Gallbladder (tissue), 1 donor: ENCODE measurements around a stretch of chr10.

GRCh38 chr10:7349888-7350576 is 60.8 kb downstream of the SFMBT2 start:
- PRO-cap, result no peak

GRCh38 chr10:7433314-7433840 is 22.5 kb upstream of the SFMBT2 start:
- PRO-cap, result no peak

DNA sequence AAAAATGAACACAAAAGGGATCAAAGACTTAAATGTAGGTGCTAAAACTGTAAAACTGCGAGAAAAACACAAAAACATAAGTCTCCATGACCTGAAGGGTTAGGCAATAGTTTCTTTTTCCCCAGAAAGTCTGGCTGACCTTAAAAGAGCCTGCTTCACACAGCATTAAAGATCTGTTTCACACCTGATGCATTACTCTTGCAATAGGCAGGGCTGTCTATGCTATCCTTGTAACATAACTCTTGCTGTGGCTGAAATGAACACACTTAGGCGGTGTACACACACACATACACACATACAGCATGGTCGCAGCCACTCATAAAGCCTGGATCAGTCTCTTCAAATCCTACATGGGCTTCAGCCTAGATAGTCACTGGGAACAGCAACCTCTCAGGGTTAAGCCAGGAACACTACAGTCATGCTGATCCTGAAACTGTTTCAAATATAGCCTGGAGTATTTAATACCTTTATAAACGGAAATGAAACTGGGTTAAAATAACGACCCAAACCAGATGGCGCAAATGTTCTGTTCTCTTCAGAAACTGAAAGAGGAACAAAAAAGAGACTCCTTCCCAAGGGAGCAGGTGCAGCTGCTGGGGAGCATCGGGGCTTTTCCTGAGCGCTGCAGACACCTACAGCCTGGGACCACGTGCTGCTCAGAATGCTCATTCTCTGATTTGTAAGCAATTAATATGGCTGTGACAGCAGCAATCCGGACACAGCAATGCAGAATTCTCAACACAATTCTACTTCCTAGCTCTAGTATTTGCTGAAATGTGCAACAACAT is 61.0 kb upstream of the SFMBT2 start:
- PRO-cap, result no peak

DNA sequence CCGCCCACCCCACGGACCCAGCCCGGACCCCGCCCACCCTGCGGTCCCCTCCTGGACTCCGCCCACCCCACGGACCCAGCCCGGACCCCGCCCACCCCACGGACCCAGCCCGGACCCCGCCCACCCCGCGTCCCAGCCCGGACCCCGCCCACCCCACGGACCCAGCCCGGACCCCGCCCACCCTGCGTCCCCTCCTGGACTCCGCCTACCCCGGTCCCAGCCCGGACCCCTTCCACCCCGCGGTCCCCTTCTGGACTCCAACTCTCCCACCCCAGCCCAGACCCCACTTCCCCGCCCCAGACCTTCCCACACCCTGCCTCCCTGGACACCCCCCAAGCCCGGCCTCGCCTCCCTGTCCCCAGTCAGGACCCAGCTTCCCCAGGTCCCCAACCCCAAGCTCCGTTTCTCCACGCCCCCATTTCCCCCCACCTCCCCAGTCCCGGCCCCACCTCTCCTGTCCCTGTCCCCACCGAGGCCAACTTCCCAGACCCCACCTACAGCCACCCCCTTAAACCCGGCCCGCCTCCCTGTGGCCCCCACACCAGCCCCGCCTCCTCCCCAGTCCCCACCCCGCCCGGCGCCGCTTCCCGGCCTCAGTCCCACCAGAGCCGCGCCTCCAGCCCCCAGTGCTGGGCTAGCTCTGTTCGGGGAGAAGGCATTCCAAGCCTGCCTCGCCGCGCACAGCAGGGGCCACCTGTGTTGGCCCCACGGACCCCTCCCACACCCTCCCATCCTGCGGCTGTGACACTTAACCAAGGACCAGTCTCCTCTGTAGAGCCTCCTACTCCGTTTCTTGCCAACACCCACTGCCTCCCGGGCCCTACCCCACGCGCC is 549 bp upstream of the ITIH5 start:
- PRO-cap, result bidirectional peak, plus-strand start at position 198 of the sequence, minus-strand start outside the sequence; bidirectional peak, plus-strand start at position 626 of the sequence, minus-strand start at position 482 of the sequence

DNA sequence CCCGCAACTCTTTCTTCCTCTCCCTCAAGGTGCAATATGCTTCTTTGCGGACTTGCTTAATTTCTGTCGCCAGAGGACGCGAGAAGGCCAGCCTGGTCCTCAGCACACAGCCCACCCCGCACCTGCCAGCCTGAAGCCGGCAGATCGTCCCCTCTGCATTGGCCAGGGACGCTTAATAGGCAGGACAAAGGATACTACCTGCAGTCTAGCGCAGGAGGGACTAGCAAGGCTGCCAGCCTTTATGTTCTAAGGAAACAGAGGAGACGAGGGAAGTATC is 1.1 kb upstream of the ITIH5 start:
- PRO-cap, result no peak

GRCh38 chr10:7696511-7697005 is 6.6 kb upstream of the ITIH2 start:
- PRO-cap, result no peak

DNA sequence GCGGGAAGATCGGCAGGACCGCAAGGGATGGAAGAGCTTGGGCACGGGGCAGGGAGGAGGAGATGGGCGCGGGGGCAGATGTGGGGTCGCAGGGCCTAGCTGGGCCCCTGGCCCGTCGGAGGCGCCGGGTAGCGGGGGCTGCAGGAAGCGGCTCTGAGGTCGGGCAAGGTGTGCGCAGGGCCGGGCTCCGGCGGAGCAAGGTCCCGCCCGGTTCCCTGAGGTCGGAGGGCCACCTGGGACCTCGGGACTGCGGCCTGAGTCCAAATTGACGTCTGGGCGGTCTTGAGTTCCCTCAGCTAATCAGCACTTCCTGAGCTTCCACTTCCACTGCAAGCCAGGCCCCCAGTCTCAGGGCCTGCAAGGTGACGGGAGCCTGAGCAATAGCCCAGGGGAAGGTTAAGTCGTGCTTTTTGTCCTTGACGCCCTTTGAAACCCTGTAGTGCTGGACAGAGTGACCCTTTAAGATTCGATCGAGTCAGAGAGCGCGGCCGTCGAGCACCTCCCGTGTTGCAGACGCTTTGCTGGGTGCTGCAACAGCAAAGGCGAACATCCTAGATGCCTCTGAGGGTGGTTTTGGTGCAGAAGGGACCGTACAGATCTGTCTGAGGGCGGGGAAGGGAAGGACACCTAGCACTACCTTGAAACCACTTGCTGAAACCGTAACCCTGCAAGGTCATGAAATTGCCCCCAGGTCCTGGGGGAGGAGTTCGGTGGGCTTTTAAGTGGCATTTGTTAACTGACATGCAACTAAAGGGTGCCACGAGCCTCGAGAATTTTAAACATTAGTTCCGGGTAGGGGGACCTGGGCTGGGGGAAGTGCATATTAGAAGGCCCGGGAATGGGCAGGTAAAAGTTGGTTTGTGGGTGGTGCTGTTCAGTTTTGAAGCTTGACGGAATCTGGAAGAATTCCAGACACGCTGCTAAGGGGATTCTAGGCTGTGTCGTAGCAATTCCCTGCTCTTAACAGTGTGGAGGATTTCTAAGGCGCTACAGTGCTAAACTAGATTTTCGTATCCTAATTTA is 610 bp downstream of the ATP5F1C start:
- PRO-cap, result unidirectional peak, minus-strand start at position 302 of the sequence

DNA sequence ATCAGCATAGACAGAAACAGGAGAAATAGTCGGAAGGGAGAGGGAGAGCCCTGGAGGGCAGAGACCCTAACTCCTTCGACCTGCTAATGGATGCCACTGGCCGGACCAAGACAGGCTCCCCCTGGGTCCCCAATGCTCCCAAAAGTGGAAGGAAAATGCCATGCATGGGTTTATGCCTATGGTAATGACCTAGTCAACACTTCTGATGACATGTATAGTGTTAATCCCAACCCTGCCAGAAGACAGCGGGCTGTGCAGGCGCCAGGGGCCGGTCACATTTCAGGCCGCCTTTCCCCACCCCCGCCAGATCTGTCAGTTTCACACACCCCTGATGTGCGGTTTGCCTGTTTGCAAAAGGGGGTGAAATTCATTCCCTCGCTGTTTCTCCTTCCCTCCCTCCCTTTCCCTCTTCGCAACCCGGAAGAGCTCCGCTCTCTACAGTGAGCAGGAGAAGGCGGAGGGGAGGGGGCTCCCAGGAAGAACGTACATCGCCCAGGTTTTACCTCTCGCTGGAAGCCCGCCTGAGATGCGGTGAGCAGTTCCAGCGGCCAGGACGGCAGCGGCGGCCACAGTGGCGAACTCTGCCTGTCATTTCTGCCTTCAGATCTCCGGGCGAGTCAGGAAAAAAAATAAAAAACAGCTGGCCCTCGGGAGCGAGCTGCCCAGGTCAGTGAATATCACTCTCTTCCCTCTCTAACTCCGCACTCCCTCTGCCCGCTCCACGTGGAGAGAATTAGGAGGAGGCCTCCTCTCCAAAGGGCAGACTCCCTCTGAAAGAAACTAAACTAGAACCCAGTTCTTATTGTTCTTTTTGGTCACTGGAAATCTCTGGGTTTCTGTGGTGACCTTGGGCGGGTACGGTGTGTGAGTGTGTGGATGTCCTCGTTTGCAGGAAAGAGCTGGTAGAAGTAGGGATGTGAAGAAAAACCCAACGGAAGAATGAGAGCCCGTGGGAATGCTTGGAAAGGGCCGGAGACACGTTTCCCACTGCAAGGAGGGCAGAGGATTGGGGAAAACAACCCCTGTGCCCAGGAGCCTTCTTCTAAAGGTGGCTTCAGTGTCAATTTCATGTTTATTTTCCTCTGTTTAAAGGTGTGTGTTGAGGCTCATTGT is 9.3 kb upstream of the GATA3 start:
- PRO-cap, result no peak

GRCh38 chr10:8049993-8050289 is 4.5 kb upstream of the GATA3 start:
- PRO-cap, result no peak

- PRO-cap, result no peak
Measured at GRCh38 chr10:8051688-8052332, 2.7 kb upstream of the GATA3 start.

DNA sequence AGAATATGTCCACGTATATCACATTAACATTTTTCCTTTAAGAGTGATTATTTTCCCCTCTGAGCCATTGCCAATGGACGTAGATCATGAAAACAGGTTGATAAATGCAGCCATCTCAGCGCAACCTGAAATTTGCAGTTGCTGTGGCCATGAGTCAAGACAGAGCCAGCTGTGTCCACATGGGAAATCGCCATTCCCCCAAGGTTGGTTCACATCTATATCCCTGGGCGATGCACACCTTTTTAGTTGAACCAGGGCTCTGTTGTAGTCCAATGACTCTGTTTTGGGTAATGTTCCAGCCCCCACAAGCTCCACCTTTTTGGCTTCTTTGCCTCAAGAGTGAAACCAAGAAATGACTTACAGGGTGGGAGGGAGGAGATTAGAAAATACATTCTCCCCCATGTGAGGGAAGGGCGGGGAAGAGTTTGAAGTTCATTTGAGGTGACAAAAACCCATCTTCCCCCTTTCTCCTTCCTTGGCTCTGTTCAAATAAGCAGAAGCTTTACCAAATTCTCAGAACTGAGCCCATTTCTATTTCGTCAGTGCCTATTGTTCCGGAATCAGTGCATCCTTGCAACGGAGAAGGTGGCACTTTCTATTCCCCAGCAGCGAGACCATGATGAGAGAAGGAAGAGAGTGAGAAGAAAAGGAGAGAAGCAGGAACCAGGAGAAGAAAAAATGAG is 82.8 kb downstream of the GATA3 start:
- PRO-cap, result no peak

GRCh38 chr10:9096265-9096782 is 1041.8 kb downstream of the GATA3 start:
- PRO-cap, result no peak

DNA sequence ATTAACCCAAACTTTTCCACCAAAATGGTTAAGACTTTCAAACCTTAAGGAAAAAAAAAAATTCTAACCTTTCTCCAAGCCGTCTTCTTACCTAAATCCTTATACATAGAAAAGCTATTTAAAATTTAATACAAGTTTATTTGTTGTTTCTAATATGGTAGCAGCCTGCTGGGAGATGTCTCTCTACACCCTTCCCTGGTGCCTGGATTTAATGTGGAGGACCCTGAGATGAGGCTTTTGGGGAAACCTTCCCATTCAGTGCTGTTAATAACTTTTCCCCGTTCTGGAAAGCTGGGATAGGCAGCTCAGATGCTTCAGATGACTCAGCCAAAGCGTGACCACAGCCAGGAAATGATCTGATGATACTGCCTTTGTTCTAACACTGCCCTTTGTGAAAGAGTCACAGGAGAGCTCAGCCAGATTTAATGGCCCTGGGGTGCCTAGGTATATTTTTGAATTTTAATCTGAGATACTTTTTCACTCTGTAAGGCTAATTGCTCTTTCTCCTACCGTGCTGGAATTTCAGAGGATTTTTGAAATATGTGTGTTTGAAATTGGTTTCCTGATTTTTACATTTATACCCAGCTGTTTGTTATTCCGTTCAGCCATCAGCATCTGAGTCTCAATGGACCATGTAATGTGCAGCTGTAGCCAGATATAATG is 17.6 kb downstream of the CELF2 start:
- PRO-cap, result no peak

GRCh38 chr10:11046562-11046846 is 28.8 kb downstream of the CELF2 start:
- PRO-cap, result no peak

- PRO-cap, result no peak
Measured at GRCh38 chr10:11087794-11088581, 70.3 kb downstream of the CELF2 start.

DNA sequence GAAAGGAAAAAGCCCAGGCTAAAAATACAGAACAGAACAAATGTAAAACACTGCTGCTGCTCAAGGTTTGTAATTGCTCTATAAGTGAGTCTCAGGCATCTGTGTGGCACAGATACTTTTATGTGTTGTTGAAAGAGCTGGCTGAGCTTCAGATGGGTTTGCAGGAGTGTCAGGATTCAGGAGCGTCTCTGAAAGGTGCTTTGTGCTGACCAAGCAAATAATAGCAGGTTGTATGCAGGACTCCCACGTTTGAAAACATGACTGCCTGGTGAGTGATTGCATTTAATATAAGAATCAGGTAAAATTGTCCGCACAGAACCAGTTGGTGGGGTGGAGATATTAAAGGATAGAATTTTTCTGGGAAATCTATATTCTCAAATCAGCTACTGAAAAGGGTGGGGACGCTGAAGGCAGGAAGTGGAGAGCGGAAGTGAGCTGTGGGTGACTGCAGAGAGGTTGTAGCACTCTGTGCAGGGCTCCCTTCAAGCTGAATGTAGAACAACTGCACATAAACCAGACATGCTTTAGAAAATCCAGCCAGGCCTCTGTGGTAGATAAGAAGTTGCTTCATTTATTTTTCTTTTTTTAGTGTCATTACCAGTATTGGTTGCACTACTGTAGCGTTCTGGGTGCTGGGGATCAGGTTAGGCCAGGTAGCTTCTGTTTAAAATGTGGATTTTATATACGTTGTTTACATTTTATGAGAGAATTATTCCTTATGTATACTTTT is 127.7 kb downstream of the CELF2 start:
- PRO-cap, result no peak

DNA sequence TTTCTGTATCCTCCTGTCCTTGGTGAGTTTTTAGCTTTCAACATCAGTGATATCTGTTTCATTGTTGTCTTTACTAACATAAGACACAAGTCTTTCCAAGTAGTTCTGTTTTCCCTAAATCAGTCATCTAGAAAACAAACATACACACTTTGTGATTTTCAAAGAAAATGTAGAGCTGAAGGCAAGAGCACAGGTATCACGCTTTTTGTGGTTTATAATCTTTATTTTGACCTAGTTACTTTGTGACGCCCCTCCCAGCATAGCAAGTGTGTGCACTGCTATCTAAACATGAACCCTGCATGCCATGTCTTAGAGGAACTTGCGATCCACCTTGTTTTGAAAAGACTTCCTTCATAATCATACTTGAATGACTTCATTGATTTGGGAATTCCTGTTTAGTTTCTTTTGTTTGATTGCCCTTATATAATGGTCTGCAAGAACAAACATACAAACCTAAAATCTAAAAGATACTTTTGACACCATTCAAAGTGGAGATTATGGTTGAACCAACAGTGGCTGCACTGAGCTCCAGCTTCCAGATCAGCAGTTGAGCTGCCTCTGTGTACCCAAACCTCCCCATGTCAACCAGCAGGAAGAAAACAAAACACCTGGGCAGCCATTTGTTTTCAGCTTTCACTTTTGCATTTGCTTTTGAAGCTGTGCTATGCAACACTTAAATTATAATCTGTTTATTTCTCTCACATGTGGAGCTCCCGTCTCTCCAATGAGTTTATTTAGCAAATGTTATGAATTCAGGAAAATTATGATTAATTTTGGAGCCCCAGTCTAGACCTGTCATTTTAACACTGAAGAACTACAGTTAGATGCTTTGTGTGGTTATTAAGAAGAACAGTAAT is 132.6 kb downstream of the CELF2 start:
- PRO-cap, result no peak

DNA sequence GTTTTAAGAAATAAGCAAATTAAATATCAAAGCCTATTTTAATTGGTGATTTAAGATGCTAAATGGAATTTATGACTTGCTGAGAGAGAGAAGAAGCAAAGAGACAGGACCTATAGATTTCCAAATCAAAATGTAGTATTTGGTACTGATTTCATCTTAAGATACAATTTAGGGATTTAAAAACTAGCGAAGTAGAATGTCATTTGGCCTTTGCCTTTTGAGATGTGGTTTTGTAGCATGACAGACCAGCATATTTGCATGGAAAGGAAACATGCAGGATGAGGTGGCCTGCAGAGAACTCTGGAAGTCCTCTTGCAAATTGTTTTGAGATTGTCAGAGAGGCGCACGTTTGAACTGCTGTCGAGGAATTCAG is 136.5 kb downstream of the CELF2 start:
- PRO-cap, result no peak

GRCh38 chr10:11163062-11163670 is 145.5 kb downstream of the CELF2 start:
- PRO-cap, result no peak

DNA sequence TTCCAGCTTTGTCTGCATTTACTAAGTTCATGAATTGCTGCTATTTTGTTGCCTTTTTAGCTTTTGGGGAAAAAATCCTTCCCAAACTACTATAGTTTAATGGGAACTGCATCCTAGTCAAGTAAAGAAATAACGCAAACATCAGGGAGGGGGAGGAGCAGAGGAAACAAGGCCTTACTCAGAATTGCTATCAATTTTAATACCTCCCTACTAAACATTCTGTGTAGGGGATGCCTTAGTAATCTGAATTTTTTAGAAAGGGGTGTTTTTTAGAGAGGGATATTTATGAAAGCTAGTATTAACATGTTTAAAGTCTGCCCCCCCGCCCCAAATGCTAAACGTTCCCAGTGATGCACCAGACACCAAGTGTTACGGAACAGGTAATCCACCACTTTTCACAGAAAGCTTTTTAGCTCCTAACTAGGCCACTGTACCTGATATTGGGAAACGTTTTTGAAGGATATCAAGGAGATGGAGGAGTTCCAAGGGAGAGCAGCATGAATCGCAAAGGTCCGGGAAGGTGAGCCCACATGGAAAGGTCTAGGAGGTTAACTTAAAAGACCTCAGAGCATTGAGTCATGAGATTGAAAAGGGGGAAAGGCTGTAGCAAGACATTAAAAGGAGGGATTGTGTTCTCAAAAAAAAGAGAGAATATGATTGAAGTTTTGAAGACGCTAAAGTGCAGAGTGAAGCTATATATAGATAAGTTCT is 157.2 kb downstream of the CELF2 start:
- PRO-cap, result no peak